Osteocyte (in vitro differentiated cells): ENCODE data around the genes MMD2, CCZ1 and RSPH10B.

GRCh38 chr7:4692014-4692448 is 9.9 kb downstream of the FOXK1 start:
- PRO-cap = no peak

DNA sequence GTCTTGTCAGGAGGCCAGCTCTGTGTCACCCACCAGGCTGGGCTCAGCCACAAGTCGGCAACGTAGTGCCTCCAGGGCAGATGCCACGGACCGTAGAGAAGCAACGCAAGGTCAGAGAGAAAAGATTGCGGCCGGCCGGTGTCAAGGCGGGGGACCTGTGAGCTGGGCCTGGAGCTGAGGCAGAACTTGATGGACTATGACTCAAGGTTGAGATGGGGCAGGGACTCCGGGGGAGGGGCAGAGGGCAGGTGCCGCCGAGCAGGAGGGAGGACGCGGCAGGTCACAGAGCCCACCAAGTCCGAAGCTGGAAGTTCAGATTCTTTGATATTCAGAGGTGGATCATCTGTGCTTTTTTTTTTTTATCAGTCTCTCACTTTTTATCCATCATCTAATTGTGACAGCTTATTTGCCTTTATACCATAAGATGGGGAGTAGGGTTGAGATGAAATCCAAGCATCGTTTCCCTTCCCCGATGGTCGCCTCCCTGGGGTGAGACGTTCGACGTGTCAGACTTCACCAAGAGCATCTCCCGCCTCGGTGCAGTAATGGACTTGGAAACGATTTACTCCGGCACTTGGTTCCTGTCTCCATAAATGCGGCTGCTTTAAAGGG is 29.7 kb downstream of the FOXK1 start:
- PRO-cap = no peak

DNA sequence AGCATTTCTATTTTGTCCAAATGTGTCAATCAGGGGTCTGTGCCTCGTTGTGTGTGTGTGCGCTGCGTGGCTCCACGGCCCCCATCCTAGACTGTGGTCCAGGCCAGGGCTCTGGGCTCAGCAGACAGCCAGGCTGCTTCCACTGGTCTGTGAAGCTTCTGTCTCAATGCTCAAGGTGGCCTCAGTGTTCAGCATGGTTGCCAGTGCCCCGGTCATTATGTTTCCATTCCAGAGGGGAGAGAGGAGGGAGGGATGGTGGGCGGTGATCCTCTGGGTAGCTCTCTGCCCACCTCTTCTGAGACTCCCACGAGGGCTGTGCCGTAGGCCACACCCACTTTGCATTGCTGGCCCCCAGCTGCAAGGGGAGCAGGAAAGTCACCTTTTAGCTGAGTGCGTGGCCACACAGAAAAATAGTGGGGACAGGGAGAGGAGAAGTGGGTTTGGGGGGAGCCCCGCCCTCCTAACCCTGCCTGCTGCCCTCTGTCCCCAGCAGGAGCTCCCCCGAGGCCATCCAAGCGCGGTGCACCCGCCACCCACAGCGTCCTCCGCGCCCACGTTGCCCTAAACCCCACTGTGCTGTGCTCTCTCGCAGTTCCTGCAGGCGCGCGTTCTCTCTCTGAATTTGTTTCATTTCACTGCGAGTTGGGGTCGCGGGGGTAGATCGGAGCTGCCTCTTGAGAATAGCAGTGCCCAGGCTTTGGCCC is 42.6 kb downstream of the FOXK1 start:
- PRO-cap = no peak

- PRO-cap = no peak
Measured at GRCh38 chr7:4744202-4744537, 31.3 kb upstream of the AP5Z1 start.

DNA sequence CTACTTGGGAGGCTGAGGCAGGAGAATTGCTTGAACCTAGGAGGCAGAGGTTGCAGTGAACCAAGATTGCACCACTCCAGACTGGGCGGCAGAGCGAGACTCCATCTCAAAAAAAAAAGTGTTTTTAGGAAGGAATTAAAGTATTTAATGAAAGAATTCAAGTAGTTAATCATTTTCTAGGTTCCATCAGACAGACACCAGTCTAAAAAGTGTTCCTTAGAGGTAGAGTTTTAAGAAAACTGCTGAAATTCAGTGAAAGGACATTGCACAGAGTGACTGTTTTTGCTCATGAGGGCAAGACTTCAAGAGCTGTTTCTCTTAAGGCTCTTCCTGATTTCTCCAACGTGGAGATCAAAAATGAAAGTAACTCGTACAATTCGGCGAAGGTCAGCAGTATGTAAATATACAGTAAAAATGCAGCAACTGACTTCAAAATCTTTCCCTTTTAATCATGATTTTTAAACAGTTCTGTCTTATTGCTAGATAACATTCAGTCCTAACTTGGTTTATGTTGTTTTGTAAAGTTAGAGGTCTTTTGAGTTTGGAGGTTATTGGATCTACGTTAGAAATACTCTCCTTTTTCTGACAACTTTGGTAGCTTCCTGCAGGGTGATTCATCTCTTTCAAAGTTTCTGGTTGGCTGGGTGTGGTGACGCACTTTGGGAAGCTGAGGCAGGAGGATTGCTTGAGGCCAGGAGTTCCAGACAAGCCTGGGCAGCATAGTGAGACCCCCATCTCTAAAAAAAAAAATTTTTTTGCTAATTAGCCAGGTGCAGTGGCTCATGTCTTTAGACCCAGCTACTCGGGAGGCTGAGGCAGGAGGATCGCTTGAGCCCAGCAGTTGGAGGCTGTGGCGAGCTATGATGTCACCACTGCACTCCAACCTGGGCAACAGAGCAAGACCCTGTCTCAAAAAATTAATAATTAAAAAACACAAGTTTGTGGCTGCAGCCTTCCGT is 29.4 kb upstream of the AP5Z1 start:
- PRO-cap = unidirectional peak, minus-strand start at position 341 of the sequence

- PRO-cap = no peak
Measured at GRCh38 chr7:4958843-4959690, at the start of gene MMD2. Gene MMD2 (minus strand): TSS chr7:4959187.

DNA sequence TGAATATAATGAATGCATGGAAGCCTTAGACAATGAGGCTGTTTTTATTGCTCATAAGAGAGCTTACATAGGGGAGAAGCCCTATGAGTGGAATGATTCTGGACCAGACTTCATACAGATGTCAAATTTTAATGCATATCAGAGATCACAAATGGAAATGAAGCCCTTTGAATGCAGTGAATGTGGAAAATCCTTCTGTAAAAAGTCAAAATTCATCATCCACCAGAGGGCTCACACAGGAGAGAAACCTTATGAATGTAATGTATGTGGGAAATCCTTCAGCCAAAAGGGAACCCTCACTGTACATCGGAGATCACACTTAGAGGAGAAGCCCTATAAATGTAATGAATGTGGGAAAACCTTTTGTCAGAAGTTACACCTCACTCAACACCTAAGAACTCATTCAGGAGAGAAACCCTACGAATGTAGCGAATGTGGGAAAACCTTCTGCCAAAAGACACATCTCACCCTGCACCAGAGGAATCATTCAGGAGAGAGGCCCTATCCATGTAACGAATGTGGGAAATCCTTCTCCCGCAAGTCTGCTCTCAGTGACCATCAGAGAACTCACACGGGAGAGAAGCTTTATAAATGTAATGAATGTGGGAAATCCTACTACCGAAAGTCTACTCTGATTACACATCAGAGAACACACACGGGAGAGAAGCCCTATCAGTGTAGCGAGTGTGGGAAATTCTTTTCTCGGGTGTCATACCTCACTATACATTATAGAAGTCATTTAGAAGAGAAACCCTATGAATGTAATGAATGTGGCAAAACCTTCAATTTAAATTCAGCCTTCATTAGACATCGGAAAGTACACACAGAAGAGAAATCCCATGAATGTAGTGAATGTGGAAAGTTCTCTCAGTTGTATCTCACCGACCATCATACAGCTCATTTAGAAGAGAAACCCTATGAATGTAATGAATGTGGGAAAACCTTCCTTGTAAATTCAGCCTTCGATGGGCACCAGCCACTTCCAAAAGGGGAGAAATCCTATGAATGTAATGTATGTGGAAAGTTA is 18.7 kb downstream of the RBAK start:
- PRO-cap = no peak

- PRO-cap = no peak
Measured at GRCh38 chr7:5211438-5212129, 21.6 kb downstream of the WIPI2 start.

DNA sequence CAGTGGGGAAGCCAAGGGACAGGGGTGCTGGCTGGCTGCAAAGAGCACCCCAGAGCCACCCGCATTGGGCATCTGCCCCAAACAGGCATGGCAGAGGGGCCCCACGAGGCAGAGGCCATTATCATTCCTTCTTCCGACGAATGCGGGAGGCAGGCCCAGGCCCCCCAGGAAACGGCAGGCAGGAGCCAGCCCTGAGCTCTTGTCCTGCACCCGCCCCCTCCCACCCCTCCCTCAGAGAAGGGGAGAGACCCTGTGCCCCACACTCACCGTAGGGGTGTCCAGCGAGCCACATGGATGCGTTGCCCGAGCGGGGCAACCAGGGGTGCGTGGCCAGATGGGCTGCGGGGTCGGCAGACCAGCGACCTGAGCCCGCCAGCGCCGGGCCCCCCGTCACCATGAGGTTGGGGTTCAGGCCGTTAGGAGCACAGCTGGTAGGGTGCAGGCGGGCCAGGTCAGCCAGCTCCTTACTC is 46.5 kb downstream of the TNRC18 start:
- PRO-cap = no peak

DNA sequence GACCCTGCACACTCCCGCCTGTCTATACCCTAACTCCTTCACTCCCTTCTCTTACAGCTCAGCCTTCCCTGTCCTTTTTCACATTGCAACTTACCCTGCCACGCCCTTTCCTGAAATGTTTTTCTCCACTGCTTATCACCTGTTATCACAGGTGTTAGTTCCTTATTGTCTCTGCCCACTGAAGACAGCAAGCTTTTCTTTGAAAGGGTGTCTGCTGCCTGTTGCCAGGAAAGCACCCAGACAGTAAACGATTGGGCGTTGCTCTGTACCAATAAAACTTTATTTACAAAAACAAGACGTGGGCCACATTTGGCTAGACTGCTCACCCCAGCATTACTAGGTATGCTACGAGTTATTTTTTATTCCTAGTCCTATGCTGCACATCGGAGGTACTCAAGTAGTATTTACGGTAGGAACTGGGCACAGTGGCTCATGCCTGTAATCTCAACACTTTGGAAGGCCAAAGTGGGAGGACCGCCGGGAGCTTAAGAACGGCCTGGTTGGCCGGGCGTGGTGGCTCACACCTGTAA is 22.2 kb downstream of the TNRC18 start:
- PRO-cap = no peak

GRCh38 chr7:5552565-5553131 is 22.2 kb upstream of the ACTB start:
- PRO-cap = no peak

DNA sequence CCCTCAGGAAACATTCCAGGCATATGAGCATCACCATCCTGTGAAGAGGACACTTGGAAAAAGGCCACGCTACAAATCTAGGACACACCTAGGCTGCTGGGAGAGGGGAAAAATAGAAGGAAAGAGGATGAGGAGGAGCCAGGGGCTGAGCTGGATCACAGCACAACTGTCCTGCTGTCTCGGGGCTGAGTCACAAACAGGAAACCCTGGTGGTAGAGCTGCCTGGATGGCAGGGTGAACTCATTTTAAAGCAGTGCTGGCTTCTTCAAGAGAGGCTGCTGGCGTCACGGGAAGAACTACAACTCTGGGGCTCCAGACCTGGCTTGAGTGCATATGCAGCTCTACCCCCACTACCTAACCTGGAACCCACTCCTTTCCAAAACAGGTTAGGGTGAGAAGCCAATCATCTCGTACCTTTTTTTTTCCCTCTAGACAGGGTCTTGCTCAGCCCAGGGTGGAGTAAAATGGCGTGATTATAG is 37.4 kb downstream of the FSCN1 start:
- PRO-cap = no peak

DNA sequence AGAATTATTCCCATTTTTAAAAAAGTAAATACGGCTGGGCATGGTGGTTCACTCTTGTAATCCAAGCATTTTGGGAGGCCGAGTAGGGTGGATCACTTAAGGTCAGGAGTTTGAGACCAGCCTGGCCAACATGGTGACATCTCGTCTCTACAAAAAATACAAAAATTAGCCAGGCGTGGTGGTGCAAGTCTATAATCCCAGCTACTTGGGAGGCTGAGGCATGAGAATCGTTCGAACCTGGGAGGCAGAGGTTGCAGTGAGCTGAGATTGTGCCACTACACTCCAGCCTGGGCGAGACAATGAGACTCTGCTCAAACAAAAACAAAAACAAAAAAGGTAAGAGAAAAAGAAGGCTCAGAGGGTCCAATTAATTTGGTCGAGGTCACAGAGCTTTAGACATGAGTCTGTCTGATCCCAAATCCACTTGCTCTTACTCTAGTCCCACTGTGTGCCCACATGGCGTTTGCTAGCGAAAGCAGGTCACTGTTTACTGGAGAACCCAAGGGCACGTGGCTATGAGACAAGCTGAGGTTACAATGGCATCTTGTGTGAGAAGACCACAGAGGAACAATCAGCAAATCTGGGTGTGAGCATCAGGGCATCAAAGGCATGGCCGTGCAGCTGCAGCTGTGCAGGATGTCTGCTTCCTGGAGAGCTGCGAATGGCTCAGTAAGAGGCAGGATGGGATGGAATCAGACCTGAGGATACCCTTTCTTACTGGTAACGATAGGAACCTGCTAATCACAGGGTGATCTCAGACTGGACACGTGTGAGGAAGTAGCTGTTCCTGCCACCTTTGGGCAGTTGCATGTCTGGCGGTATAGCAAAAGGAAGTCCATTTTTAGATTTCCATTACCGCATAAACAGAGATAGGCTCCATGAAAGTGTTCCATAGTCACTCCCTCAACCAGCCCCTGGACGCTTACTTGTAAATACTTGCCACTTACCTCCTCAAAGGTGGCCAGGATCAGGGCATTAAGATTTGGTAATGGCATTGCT is 69.2 kb downstream of the FSCN1 start:
- PRO-cap = no peak

GRCh38 chr7:5680730-5681651 is 88.4 kb downstream of the FSCN1 start:
- PRO-cap = no peak

- PRO-cap = bidirectional peak, plus-strand start at chr7:5695688, minus-strand start at chr7:5695546
Measured at GRCh38 chr7:5695132-5696261, 86.0 kb downstream of the RNF216 start.

DNA sequence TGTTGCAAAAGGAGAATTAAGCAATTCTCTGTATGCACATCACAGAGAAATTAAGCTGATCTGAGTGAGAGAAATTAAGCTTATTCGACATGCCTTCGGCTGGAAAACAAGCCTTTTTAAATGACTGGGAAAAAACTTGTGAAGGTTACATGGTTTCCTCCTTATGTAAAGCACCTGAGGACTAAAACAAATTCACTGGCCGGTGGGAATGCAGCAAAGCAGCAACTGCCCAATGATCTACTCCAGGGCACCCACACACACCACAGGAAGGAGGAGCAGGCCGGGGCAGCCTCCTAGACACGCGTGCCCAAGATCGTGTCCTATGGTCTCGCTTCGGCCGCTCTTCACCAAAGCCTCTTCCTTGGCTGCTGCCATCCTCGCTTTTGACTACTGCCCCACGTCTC is 85.2 kb downstream of the RNF216 start:
- PRO-cap = no peak

DNA sequence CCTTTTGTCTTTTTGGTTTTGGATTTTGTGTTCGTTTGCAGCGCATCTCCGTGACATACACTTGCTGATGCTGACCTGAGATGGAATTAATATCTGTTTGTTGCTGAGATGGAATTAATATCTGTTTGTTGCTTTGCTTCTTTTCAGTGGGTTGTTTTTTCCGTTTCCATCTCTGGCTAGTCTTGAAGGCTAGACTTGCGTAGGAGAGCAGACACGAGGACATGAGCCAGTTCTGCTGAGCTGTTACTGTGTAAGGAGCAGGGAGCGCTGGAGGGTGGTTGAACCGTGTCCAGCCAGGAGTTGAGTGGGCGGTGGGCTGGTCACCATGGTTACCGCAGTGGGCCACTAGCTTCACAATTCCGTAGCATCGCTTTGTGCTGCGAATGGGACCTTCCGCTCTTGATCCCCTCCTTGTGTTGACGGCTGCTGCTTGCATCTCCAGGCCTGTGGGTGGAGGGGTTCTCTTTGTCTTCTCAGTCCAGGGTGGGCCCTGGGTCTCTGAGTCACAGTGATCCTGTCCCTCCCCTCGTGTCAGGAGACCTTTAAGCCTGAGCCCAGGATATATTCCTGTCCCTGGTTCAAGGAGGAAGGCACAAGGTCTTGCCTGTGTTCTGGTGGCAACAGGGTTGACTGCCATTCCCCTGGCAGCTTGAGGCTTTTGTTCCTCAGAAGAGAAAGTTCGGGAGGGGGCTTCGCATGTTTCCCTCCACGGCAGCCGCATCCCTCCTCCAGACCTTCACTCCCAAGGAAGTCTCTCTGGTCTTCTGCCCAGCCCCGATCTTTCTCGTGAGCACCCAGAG is 49.4 kb upstream of the OCM start:
- PRO-cap = no peak

DNA sequence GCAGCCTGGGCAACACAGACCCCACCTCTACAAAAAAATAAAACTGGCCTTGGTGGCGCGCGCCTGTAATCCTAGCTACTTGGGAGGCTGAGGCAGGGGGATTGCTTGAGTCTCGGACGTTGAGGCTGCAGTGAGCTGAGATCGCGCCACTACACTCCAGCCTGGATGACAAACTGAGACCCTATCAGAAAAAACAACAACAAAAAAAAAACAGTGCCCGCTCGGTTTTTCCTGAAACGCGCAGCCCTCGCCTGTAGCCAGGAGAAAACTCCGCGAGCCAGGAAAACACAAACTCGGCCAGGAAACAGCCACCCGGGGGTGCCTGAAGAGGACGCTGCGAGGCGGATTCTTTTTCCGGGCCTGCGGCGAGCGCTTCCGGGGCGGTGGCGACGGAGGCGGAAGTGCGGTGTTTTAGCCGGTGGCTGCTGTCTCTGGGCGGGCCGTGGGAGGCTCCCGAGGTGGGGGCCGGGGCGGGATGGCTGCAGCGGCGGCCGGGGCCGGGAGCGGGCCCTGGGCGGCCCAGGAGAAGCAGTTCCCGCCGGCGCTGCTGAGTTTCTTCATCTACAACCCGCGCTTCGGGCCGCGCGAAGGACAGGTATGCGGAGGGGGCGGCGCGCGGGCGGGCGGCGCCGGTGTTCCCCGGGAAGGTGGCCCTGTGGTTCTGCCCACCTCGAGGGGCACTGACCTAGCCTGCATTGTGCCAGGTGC is at the start of gene CCZ1:
CCZ1 (plus strand) TSS at position 409 of the 708 bp plus-strand sequence.
- PRO-cap = bidirectional peak, plus-strand start at position 410 of the sequence, minus-strand start at position 324 of the sequence

DNA sequence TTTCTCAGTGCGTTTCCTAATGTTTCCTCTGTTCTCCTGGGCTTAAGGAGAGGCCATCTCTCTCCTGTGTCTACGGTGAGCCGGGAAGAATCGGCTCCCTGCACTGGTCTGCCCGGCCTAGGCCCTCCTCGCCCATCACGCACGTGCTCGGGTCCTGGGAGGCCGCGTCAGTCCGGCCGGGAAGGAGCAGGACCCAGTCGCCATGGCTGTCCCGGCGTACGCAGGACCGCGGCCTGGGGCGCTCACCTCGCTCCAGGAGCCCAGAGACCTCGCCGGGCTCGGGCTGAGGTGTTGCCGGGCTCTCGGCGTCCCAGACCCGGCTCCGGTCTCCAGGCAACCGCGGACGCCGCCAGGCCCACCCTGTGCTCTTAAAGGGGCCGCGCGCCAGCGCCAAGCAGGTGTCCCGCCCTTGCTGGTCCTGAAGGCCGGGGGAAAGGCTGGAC is at the start of gene RSPH10B:
RSPH10B (minus strand) TSS at position 318 of the 443 bp plus-strand sequence.
- PRO-cap = no peak

GRCh38 chr7:5995362-5995886 is 13.4 kb downstream of the PMS2 start:
- PRO-cap = no peak